AG04450 (cell line): ENCODE data around the genes STEAP3 and DBI.

DNA sequence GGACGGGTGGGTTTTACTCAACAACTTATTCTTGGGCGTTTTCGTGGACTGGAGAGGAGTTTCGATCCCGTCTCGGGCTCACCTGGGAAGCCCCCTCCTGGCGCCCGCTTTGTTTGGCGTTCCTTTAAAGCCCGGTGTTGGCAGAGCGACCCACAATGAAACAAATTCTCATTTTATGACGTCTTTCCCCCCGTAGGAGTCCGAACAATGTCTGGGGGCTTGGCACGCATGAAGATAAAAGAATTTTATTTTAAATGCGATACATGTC lies 135.4 kb downstream of the INSIG2 start:
- CAGE, long polyA plus RNA, result no peak
- RRBS, result no CpG with 5 or more reads among the region's 16 CpGs

DNA sequence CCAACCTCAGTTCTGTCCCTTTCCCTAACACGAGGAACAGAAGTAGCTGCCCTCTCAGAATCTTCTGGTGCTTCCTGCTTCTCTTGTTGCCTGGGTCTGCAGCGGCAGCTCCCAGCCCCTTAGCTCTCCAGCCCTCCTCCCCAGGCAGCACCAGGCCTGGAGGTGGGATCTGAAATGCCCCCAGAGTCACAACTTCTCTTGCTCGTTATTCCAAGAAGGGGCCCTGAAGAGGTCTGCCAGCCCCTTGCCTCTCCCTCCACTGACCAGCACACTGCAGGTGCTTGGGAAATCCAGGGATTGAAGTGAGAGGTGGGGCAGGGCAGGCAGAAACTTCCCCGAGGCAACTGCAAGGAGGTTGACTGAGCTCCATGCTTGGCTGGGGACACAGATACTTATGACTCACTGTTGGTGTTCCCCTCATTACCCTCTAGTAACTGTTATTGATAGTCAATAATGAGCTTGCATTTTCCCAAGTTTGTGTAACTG lies 47.4 kb downstream of the MARCO start:
- CAGE, long polyA plus RNA, result no peak
- RRBS, result no CpG with 5 or more reads among the region's 4 CpGs

DNA sequence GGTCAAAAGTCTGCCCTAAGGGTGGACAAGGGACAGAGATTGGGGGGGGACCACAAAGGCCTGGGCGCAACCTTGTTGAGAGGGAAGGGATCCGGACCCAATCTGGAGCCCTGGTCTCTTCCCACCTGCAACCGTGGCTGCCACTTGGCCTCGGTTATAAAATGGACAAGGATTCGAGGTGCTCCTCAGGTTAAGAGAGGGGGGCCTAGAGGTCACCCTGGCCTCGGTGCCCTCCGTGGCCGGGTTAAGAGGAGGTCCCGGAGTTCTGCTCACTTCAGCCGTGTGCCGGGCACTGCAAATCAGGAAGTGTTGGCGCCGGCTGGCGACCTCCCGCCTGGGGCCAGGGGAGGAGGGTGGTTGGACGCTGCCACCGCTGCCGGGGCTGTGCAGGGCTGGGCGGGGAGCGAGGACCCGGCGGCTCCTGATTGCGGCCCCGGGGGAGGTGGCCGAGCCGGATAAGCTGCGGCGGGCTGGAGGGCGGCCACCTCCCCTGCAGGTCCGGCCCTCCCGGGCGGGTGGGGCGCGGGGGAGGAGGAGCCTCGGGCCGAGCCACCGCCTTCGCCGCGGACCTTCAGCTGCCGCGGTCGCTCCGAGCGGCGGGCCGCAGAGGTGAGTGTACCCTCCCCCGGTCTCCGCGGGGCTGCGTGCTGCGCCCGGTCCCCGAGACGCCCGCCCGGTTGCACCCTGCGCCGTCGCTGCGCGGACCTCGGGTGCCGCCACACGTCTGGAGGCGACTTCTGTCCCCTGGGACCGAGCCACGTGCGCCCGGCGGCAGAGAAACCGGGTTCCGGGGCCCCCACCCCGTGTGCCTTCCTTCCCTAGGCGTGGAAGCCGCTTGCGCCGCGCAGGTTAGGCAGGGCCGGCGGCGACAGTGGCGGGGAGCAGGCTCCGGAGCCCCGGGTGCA lies at the start of gene STEAP3:
Gene STEAP3 (plus strand): TSS at position 555 of the 905 bp plus-strand sequence.
- CAGE, long polyA plus RNA, result start-site peak on the plus strand centred at position 568 of the sequence, 39 bp wide, 98 and 220 reads in 2 replicates
- RRBS, result 1% methylated on average over 29 of the region's 85 CpGs

DNA sequence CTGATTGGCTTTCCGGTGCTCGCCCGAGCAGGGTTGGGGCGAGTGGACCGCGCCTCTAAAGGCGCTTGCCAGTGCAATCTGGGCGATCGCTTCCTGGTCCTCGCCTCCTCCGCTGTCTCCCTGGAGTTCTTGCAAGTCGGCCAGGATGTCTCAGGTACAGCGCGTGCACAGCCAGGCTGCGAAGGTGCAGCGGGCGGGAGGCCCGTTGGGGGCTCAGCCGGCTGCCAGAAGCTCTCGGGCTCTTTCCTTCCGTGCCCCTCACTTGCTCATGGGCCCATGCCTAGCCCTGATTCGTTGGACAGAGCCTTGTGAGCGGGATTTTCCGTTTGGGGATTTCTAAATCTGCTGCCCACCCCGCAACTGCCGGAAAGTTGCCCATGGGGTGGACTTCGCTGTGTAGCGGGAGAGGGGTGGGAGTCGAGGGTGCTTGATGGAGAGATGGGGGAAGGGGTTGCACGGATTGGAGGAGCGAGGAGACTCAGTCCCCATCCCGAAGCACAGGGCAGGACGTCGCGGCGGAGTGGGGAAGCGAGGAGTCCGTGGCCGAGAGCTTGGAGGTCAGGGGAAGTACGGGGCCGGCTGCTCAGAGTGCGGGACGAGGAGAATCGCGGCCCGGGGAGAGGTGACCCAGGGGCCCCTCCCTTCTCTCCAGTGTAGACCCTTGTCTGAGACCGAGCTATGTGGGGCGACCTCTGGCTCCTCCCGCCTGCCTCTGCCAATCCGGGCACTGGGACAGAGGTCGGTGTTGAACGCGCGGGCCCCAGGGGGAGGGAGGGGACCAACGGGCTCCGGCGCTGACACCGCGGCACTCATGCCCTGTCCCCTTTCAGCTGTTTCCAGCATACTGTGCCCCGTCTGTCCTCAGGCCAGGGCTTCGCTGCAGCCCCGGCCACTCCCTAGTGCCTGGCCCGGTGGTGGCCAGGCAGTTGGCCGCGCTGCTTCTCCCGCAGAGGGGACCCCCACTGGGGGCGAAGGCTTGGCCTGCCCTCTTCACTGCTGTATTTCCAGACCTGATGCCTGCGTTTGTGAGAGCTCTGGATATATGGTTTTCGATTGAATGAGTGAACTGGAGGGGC lies at the start of gene DBI:
Gene DBI (plus strand): TSS at position 71 of the 1,076 bp plus-strand sequence.
- CAGE, long polyA plus RNA, result start-site peak on the plus strand centred at position 68 of the sequence, 87 bp wide, 1,222 and 1,242 reads in 2 replicates
- RRBS, result 2% methylated on average over 16 of the region's 69 CpGs

GRCh38 chr2:119677958-119678540 lies 952 bp upstream of the TMEM177 start:
- CAGE, long polyA plus RNA, result no peak
- RRBS, result 29% methylated on average over 3 of the region's 17 CpGs

GRCh38 chr2:120156170-120156507 lies 67.1 kb downstream of the TMEM185B start:
- CAGE, long polyA plus RNA, result no peak
- RRBS, result no CpG with 5 or more reads among the region's 6 CpGs

GRCh38 chr2:120205815-120206664 lies 17.2 kb downstream of the TMEM185B start:
- CAGE, long polyA plus RNA, result no peak
- RRBS, result no CpG with 5 or more reads among the region's 12 CpGs

- CAGE, long polyA plus RNA, result no peak
- RRBS, result no CpG with 5 or more reads among the region's 32 CpGs
These were observed 355 bp upstream of the RALB start for GRCh38 chr2:120252244-120252750.

DNA sequence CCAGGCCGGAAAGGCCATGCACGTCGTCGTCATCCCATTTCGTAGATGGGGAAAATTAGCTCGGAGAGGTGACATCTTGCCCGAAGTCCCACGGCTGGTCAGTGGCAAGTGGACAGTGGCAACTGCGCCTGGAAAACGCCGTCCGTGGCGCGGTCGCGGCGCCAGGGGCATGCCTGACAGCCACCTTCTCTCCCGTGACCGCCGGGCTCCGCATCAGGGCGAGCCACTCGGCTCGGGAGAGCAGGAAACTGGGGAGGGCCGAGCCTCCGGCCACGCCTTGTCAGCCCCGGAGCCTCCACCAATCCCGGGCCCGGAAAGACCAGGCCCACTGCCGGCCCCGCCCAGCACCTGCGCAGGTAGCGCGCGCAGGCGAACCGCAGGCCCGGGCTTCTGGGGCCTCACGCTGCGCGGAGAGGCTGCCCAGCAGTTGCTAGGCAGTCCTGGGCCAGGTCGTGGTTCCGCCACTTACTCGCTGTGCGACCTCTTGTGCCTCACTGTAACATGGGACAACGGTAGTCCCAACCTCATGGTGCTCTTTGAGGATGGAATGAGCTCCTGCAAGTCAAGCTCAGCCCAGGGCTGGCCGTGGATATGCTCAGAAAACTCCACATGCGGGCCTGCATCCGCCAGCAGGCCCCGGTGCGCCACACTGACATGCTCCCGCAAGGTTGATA lies 97.0 kb downstream of the INHBB start:
- CAGE, long polyA plus RNA, result no peak
- RRBS, result 6% methylated on average over 16 of the region's 53 CpGs

DNA sequence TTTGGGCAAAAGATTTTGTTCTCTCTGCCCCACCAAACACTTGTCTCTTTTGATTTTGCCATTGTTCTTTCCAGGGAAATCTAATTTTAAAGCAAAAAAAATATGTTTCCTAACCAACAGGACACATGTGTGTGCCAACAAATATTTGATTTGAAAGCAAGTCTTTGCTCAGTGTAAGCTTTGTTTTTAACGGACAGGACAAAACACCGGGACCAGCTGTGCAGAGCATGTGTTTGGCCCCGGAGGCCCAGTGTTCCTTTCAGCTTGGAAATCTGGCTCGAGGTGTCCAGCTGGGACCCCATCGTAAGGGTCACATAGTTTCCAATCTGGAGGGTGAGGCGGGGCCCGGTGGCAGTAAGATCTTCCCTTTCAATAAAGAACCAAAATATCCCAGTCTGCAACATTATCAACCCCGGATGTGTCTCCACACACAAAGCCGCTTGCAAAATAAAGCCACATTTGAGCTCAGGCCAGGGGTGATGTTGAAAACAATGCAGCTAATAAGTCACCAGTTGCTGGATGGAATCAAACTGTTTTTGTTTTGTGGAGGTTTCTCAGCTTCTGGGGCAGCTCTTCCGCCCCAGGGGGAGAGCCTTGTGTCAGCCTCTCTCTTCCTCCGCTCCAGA lies 138.7 kb upstream of the GLI2 start:
- CAGE, long polyA plus RNA, result no peak
- RRBS, result 22% methylated on average over 4 of the region's 11 CpGs

DNA sequence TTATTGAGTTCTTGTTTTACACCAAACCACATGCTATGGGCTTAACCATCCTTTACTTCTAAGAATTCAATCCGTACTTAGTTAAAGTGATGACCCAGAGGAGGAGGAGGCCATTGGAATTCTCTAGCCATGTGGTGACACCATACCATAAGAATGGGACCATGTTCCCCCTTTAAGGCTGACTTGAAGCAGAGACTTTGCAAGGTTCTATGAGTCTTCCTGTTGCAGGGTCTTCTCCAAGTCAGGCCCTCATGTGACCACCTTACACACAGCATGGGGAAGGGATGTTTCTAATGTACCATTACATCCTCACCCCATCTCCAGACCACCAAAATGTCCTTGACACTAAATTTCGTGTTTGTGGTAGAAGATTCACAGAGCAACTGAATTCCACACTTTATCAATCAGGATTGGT lies 47.7 kb upstream of the GLI2 start:
- CAGE, long polyA plus RNA, result no peak
- RRBS, result no CpG with 5 or more reads among the region's 2 CpGs

GRCh38 chr2:120738542-120738705 lies 2.8 kb downstream of the GLI2 start:
- CAGE, long polyA plus RNA, result no peak
- RRBS, result no CpG with 5 or more reads among the region's 1 CpG

DNA sequence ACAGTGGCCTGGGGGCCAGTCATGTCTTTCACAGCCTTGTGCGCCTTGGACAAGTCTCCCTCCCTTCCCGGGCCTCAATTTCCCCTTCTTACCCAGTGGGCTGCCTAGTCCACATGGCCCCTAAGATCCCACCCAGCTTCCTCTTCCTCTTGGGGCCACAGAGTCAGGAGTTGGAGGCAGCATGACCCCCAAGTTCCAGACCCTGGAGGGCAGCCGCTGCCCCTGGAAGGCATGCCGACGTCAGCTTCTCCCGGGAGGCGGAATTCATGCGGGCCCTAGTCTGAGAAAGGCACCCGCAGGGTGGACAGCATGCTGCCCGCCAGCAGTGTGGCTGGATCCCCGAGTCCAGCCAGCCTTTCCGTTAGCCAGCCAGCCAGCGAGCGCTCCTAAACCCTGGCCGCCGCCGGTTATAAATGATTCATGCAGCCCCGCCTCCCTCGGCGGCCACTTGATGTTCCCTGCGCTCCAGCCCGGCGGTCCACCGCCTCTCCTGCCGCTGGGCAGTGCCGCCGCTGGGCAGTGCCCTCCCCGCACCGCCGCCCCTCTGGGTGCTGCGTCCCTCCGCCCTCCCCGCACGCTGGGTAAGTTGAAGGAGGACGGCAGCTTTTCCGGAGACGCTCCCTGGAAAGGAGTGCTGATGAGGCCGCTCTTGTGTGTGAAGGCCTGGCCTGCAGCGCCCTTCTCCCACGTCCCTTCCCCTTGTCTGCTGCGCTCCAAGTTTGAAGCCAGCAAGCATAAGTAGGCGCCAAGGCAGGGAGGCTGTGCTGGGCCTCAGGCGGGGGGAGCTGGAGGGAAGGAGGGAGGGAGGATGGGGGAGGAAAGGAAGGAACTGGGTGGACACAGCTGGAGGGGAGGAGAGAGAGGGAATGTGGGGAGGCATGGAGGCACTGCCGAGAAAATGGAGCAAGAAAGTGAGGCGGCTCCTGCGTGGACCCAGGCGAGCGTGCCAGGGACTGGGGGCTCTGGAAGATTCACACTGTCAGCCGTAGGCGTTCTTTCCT lies 131.7 kb downstream of the GLI2 start:
- CAGE, long polyA plus RNA, result no peak
- RRBS, result 14% methylated on average over 8 of the region's 50 CpGs

DNA sequence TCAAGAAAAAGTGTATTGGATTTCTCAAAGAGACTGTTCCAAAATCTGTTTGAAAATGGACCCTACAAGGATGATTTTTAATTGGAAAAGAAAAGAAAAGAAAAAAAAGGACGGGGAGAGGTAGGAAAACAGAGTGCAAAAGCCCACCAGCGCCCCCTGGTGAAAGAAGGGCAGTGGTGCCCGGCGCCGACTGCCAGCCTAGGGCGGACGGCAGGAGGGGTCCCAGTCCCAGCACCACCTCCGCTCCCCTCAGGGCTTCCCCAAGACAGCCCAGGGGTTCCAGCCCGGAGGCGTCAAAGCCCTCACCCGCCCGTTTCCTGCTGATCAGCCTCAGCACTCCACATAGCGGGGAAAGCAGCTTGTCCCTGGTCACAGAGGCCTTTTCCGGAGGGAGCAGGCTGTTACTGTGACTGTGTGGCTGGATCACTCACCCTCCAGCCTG lies 214.0 kb downstream of the TFCP2L1 start:
- CAGE, long polyA plus RNA, result no peak
- RRBS, result 10% methylated on average over 10 of the region's 14 CpGs

GRCh38 chr2:121151656-121152194 lies 133.3 kb downstream of the TFCP2L1 start:
- CAGE, long polyA plus RNA, result no peak
- RRBS, result no CpG with 5 or more reads among the region's 5 CpGs

DNA sequence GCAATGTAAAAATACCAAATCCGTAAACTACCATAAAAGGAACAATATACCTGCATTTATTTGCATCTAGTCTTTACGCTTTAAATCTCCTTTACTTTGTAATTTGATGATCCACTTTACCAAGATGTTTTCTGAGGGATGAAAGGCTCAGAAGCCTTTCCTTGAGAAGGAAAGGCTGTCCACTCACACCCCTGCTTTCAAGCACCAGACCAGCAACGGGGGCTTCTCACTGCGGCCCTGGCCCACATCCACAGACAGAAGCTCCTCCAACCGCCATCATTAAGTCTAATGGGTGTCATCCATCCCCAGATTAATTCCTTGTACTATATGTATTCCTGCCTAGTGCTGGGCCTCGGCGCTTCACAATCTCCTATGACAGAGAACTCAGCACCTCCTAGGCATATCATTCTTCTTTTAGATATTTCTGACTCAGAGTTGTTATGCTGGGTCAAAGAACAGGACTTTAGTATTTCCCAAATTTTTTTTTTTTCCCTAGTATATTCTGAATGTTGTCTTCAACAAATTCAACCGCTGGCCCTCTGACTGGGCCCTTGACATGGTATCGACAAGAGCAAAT lies 83.1 kb upstream of the TFCP2L1 start:
- CAGE, long polyA plus RNA, result no peak
- RRBS, result no CpG with 5 or more reads among the region's 9 CpGs

GRCh38 chr2:121429946-121430652 lies 145.1 kb upstream of the TFCP2L1 start:
- CAGE, long polyA plus RNA, result no peak
- RRBS, result no CpG with 5 or more reads among the region's 16 CpGs

DNA sequence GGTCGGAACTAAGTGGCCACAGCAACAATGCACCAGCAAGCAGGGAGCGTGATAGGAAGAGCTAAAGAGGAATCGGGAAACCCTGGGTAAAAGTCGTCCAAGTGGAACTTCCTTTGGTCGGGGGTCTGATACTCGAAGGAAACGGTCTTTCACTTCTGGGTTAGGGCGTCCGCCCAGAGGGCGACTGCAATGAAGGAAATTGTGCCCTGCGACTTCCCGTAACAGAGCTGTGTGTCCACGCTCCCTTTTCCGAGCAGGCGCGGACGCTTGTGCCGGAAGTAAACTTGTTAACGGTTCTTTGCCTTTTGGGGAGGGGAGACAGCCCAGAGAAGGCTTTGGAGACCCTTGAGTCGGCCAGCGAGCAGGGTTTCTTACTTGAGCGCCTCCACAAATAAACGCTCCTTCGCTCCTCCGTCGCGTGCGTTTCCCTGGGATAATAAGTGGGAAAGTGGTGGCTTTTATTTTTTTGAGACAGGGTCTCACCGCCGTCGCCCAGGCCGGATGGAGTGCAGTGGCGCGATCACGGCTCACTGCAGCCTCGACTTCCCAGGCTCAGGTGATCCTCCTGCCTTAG lies 651 bp upstream of the CLASP1 start:
- CAGE, long polyA plus RNA, result no peak
- RRBS, result no CpG with 5 or more reads among the region's 36 CpGs

DNA sequence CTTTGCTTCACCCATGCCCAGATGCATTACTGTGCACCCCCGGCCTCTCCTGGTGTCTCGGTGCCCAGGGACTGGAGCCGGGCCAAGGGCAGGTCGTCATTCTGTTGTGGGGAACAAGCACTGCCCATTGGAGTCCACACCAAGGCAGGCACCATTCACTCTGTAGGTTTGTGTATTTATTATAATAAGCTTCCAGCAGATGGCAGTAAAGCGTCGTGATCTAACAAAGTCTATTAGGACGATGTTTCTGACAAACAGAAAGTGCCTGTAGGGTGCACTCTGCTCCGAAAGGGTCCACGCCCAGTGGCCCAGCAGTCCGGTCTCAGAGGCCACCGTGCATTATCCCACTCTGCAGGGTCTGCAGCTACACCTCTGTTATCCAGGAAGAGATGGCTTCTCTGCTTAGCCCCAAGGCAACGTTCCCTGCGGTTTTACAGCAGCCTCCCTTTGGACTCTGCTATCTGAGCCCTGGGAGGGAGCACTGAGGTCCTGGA lies 219.6 kb downstream of the TSN start:
- CAGE, long polyA plus RNA, result no peak
- RRBS, result no CpG with 5 or more reads among the region's 13 CpGs

DNA sequence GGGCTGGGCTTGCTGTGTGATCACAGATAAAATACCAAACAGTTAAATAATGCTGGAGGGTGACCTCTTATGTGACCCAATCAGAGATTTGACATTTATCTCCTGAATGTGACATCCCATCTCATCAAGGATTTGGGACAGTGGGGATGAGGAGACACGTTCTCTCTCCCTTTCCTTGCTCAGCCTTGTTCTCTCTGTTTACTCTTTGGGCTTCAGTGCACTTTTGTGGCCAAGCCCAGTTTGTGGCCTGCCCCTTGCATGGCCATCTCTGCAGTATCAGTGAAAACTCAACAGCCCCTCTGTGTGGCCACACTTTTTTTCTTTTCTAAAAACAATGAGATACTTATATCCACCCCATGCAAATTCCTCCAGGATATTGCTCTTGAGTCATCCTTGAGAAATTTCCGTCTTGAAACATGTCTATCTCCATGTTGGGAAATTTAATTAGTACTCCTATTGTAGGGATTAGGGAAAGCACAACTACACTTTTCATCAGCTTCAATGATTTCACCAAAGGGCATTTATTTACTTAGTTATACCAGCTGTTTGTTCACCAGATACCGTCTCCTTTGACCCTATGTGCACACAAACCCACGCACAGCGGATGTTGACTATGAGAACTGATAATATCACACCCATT lies 993.0 kb downstream of the TSN start:
- CAGE, long polyA plus RNA, result no peak
- RRBS, result no CpG with 5 or more reads among the region's 5 CpGs